Measurements from ENCODE around the gene RTEL1.

- RRBS, result 83% methylated on average over 4 of the region's 21 CpGs
Observed at GRCh38 chr20:63570502-63571124, 3.4 kb downstream of the HELZ2 start.

- RRBS, result 88% methylated on average over 1 of the region's 22 CpGs
Observed at GRCh38 chr20:63572804-63573174, 1.2 kb downstream of the HELZ2 start.

DNA sequence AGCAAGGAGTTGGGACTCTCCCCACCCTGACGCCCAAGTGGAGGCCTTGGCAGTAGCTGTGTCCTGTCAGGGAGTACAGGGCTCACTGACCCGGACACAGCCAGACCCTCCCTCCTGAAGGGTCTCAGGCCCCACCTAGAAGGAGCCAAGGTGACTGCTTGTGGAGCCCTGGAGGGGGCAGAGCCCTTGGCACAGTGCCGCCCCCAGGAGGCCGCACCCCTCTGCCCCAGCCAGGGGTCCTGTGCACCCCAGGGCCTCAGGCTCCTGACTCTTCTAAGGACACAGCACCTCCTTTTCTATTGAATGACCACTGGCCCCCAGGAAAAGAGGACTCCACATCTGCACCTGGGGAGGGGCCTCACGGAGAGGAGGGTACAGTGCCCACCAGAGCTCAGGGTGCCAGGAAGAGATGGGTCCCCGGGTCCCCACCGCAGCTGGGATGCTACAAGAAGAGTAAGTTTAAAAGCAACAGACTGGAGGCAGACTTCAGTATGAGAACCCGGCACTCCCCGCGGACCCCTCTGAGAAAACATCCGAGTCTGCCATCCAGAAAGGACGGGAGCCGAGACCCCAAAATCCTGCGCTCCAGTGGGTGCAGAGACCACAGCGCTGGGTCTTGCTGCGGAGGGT is 567 bp downstream of the HELZ2 start:
- RRBS, result 3% methylated on average over 3 of the region's 16 CpGs

GRCh38 chr20:63658080-63659291 is at the start of gene RTEL1:
TSS of gene RTEL1 (plus strand) at chr20:63658312.
- RRBS, result 2% methylated on average over 48 of the region's 92 CpGs

- RRBS, result 27% methylated on average over 6 of the region's 19 CpGs
Observed at GRCh38 chr20:63774308-63774772, 34.8 kb downstream of the SLC2A4RG start.

- RRBS, result no CpG with 5 or more reads among the region's 17 CpGs
Observed at GRCh38 chr20:63787754-63788181, 43.3 kb downstream of the ZBTB46 start.

GRCh38 chr20:63810738-63811300 is 20.2 kb downstream of the ZBTB46 start:
- RRBS, result 71% methylated on average over 5 of the region's 23 CpGs

- RRBS, result no CpG with 5 or more reads among the region's 9 CpGs
Observed at GRCh38 chr20:63844531-63845089, 13.5 kb upstream of the ZBTB46 start.

- RRBS, result 44% methylated on average over 7 of the region's 30 CpGs
Observed at GRCh38 chr20:63847438-63848576, 13.5 kb upstream of the ABHD16B start.

DNA sequence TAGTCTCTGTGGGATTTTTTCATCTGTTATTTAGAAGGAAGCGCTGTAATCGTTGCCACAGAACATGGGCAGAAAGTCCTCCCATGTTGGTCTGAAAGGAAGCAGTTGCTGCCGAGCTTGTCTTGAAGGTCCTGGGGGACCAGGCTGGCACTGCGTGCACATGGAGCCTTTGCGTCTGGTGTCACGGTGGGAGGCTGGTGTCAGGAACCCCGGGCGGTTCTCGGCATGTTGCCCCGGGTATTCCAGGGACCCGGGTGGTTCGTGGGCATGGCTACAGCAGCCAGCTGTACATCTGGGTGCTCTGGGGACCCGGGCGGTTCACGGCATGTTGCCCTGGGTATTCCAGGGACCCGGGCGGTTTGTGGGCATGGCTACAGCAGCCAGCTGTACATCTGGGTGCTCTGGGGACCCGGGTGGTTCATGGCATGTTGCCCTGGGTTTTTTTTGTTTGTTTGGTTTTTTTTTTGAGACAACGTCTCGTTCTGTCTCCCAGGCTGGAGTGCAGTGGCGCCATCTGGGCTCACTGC is 11.6 kb downstream of the TPD52L2 start:
- RRBS, result 93% methylated on average over 5 of the region's 21 CpGs

- RRBS, result 98% methylated on average over 7 of the region's 53 CpGs
Observed at GRCh38 chr20:63940129-63940913, 15.9 kb downstream of the UCKL1 start.

- RRBS, result 91% methylated on average over 18 of the region's 44 CpGs
Observed at GRCh38 chr20:63945650-63946894, 10.1 kb downstream of the UCKL1 start.

DNA sequence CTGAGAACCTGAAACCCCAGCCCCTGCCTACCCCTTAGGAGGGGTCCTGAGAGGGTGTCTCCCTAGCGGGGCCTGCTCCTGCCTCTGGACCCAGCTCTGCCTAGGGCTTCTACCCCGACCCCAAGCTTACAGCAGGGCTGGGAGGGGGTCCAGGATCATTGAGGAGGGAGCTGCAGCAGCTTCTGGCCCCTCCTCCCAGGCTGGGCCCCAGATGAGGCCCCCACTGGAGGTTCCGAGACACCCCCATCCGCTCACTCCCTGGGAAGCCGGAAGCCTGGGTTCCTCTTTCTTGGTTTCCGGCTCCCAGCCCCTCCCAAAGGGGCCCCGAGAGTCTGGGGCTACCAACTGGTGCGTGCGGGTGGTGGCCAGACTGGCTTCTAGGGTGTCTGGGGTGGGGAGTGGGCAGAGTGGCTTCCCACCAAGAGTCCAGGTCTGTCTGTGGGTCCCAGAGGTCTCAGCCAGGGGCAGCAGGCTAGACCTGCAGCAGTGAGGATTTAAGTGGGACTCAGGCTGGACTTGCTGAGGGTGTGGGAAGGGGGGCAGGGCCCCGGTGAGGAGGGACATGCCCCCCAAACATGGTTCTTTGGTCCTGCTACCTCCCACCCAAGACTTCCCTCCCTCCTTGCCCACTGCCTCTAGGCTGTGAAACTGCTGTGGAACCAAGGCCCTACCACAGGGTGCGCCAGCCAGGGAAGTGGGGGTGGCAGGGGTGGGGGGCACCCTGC is 2.2 kb downstream of the RGS19 start:
- RRBS, result no CpG with 5 or more reads among the region's 11 CpGs

GRCh38 chr20:64255899-64256281 is 342 bp downstream of the PCMTD2 start:
- RRBS, result 1% methylated on average over 17 of the region's 26 CpGs